Mesenchymal stem cell of Wharton's jelly (primary cell): ENCODE data around the gene SRSF4.

GRCh38 chr1:27520417-27521223 lies 30.7 kb upstream of the WASF2 start:
- CAGE, long polyA plus RNA: no peak

DNA sequence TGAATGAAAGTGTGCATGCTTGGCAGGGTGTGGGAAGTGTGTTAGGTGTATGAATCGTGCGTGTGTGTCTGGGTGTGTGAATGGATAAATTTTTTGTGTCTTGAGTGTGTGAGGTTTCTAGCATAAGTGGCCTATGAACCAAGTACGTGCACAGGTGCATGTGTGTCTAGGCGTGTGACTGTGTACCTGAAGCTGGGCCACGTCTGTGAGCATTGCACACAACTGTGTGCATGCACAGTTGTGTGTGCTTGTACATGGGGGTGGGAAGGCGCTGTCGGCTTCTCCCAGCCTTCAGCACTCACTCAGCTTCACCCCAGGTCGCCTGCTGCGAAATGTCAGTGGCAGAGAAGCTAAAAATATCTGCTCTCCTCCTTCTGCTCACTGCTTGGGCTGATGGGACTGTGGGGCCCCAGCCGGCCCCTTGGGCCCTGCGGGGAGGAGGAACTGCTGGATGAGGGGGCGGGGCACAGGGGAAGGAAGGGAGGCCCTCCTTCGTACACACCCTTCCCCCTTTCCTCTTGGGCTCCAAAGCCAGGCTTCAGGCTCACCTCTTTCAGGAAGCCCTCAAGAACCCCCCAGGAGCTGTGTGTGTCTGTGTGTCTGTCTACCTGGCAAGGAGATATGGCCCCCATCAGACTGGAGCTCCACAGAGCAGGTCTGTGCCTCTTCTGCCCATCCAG lies 35.4 kb upstream of the WASF2 start:
- CAGE, long polyA plus RNA: no peak

DNA sequence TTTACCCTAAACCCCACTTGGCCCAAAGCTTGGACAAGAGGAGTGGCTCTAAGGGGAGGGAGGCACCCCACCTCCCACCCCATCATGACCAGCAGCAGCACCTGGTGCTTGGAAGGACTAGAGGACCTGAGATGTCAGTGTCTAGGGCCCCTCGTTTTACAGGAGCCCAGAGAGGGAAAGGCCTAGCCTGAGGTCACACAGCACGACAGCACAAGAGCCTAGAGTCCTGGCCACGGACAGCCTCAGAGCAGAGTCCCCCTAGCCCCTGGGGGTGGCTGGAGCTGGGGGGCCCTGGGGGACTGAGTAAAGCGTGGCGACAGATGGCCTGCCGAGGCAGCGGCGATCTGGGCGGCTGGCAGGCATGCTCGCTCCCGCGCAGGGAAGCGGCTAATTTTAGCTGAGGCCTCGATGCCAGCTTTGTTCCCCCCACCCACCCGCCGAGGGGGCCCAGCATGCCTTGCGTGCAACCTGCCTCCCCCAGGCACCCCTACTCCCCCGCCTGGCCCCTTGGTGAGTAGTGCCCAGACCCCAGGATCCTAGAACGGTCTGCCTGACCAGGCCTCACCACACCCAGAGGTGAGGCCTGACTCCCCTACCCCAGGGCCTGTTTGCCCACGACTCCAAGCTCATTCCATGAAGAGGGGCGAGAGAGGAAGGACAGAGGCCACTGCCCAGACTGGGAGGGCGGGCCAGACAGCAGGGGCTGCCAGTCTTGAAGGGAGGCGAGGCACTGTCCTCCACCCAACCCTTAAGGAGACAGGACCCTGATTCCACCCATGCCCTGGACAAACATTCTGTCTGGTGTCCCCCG lies 39.0 kb downstream of the AHDC1 start:
- CAGE, long polyA plus RNA: no peak

- CAGE, long polyA plus RNA: no peak
Measured at GRCh38 chr1:27572167-27573332, 31.4 kb downstream of the AHDC1 start.

- CAGE, long polyA plus RNA: no peak
Measured at GRCh38 chr1:27577468-27577829, 26.5 kb downstream of the AHDC1 start.

GRCh38 chr1:27686469-27687127 lies 14.6 kb upstream of the IFI6 start:
- CAGE, long polyA plus RNA: no peak

DNA sequence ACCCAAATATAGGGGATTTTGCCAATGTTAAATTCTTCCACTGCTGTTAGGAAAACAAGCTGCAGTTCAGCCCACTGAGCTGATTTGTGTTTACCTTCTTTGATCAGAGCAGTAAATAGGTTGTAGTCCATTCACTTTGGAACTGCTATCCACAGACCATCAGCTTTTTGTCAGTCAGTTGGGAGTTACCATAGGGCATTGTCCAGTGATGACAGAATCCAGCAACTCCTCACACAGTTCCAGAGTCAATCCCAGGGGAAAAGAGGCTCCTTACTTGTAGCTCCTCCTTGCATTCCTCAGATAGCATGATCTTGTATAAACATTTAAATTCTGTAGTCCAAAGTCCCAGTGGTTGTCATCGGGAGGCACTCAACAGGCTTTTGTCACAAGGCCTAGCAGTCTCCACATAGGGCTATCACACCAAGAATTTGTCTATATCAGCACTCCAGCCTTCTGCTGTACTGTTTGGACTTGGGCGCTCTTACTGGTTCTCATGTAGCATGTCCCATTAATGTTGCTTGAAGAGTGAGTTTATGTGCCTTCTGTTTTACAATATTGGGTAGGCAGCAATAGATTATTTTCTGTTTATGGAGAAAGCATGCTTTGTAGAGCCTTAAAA lies 13.3 kb upstream of the PPP1R8 start:
- CAGE, long polyA plus RNA: no peak

DNA sequence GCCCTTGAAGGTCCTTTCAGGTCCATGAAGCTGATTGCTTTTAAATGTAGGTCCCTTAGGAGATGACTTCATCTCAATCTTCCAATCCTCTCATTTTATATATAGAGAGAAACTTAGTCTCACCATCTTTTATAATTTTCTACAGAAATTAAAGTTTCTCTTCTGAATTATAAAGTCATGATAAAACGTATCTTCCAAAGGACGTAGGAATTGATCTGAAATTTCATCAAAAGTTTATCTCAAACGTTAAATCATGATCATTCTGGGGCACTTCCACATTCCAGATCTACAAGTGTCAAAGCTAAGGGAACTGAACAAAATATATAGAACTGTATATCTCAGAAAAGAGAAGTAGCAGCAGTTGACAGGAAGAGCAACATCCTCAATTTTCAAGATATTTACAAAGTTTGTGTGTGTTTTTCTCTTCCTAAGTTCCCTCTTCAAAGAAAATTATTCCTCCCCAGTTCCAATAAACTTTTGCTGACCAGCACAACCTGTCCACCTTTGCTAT lies 38.3 kb upstream of the EYA3 start:
- CAGE, long polyA plus RNA: no peak

DNA sequence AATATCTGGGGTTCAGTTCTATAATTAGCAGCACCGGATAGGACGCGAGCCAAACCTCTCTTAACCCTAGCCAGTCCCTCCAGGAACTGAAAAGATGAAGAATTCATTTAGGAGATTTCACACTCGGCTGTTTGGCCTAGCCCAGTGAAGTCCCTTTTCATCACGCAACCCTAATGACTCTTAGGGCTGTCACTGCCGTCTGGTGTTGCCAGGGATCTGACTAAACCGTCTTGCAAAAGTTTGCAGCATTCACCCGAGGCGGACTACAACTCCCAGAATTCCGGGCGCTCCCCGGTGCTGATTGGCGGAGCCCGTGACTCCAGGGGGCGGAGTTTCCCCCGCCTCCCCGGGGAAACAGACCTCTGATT lies 267 bp upstream of the SESN2 start:
- CAGE, long polyA plus RNA: no peak

GRCh38 chr1:28323747-28324024 lies 5.2 kb upstream of the MED18 start:
- CAGE, long polyA plus RNA: no peak

- CAGE, long polyA plus RNA: no peak
Measured at GRCh38 chr1:28592568-28592992, 515 bp downstream of the RAB42 start.

DNA sequence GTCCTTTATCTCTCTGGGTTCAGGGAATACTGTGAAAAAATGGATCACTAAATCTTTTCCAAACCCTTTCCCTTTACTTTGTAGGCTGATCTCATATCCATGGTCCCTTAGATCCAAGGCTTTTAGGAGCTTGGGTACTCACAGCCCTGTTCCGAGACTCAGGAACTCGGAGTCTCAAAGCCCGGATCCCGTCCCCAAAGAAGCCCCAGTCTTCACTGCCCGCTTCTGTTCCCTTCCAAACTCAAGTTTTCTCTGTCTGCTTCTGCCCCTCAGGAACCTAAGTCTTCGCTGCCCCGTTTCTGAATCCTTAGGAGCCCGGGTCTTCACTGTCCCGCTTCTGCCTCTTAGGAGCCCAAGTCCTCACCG lies 607 bp downstream of the TAF12 start:
- CAGE, long polyA plus RNA: no peak

GRCh38 chr1:28737251-28738178 lies 775 bp downstream of the YTHDF2 start:
- CAGE, long polyA plus RNA: no peak

GRCh38 chr1:28774723-28775725 lies 36.9 kb upstream of the OPRD1 start:
- CAGE, long polyA plus RNA: no peak

GRCh38 chr1:28811740-28811974 lies 313 bp upstream of the OPRD1 start:
- CAGE, long polyA plus RNA: no peak

DNA sequence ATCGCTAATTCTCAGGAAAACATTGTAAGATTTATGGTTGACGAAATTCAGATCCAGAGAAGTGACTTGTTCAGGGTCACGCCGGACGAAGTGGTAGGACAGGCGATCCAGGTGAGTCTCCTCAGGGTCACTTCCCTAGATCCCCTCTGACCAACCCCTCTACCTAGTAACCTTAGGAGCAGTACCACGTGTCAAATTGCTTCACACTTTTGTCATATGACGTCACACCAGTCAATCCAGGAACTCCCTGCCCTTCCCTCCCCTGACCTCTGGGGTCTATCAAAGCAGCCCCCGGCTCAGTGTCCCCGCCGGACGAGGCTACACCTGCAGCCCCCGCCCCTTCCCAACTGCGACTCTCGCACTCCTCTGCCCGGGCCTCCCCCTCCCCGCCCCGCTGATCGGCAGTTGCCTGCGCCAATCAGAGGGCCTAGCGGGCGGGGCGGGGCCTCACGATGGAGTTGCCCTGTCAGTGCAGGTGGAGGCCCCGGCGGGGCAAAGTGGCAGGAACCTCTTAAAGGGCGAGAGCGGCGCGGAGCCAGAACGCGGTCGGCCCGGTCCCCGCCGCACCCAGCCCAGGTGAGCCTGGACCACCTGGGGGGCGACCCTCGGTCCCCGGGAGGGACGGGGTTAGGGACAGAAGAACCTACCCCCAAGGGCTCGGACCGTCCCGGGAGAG lies 27.6 kb upstream of the EPB41 start:
- CAGE, long polyA plus RNA: no peak

DNA sequence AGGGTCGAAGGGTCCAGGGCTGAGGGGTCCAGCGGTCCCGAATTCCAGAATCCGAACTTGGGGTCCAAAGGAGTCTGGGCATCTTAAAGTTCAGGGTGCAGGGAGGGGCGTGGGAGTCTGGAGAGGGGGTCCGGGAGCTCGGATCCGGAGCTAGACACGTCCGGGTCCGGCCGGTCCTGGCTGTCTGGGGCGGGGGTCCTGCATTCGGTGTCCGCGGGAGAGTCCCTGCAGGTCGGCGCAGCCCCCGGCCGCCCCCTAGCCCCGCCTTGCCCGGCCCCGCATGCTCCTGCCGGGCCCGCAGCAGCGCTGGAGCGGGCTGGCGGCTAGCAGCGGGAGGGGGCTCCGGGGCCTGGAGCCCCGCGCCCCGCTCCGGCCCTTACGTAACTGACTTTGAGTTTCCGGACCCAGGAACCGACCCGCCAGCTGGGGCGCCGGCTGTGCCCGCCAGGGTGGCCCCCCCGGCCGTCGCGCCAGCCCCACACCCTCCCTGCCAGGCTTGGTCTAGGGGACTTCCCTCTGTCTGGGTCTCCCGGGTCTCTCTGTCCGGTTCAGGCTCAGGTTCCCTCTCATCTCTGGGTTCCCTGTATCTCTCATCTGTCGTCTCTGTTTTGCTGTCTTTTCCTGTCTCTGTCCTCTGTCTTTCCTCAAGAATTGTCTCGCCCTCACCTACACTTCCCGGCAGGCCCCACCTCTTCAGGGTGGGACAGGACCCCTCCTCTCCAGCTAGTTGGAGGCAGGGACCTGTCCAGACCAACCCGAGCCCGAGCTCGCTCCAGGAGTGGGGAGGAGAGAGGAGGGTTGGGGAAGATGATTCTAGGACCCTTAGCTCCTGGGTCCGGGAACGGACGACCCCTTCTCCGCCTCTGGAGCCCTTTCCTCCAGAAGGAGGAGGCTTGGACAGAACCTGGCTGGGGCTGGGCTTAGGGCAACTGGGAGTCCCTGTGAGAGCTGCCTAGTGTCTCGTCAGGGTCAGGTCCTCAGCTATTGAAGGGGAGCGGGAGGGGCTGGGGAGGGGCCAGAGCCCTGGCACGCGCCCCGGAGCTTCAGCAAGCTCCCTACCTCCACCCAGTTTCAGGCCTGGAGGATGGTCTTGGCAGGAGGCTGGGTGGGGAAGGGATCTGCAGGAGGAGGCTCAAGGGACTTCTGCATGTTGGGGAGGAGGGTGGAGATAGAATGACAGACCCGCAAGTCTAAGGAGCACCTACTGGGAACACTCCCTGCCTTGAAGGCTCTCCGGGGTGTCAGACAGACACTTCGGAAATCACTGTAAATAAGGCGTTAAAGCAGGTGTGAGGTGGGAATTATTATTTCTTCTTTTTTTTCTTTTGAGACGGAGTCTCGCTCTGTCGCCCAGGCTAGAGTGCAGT lies 26.6 kb upstream of the EPB41 start:
- CAGE, long polyA plus RNA: no peak

DNA sequence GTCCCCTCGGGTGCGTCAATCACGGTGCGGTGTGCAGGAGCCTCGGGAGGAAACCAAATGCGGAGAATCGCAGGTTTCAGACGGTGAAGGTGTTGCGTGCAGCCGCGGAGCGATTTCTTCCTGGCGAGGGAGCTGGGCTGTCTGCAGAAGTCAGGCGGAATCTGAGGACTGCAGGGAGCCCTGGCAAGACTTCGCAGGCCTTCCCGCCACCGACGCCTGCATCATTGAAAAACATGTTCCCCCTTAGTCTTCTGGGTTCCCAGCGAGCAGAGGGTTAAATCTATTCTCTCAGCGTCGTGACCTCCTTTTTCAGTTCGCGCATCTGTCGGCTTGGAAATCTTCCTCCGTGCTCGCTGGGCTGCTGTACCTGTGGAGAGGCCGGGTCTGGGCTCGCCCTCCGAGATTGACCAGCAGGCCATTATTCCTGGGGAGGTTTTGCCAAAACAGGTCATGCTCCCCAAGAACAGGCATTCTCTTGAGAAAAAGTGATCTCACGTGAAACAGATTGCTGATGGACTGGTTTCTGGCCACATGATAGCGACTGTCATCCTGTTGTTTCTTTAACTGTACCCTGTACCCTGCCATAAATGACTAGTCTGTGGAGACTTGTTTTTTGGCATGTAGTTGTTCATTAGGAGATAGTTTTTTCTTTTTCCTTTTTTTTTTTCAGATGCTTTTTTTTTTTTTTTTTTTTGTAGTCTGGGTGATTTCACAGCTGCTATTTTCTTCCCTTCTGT lies 857 bp downstream of the EPB41 start:
- CAGE, long polyA plus RNA: no peak

- CAGE, long polyA plus RNA: no peak
Measured at GRCh38 chr1:29149728-29150514, 26.2 kb upstream of the TMEM200B start.

- CAGE, long polyA plus RNA: no peak
Measured at GRCh38 chr1:29181365-29182349, at the start of gene SRSF4. SRSF4 (minus strand) TSS chr1:29181900.